Right cardiac atrium (tissue), 1 donor: ENCODE measurements around the genes MCFD2 and MSH2.

DNA sequence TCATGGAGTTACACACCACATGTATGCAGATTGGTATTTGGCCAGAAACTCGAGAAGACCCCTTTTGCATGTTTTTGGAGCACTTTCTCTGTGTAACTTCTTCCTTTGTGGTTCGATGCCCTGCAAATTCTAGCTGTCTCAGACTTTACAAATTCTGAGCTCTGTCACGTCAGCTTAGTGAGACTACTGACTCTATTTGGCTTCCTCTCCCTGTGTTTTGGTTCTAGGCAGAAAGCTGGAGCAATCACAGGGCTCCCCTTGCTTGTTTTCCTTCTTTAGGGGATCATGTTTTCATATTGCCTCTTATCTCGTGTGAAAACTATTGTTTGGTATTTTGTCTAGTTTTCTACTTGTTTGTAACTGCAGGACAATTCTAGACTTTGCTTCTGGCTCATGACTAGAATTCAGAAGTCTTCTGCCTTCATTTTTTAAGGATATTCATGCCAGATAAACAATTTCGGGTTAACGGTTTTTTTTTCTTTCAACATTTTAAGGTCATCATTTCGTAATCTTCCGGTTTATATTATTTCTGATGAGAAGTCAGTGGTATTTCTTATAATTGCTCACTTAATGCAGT, 18.1 kb downstream of the SOCS5 start:
- PRO-cap = no peak

- PRO-cap = no peak
Observed at GRCh38 chr2:46812101-46813322, 103.1 kb downstream of the MCFD2 start.

DNA sequence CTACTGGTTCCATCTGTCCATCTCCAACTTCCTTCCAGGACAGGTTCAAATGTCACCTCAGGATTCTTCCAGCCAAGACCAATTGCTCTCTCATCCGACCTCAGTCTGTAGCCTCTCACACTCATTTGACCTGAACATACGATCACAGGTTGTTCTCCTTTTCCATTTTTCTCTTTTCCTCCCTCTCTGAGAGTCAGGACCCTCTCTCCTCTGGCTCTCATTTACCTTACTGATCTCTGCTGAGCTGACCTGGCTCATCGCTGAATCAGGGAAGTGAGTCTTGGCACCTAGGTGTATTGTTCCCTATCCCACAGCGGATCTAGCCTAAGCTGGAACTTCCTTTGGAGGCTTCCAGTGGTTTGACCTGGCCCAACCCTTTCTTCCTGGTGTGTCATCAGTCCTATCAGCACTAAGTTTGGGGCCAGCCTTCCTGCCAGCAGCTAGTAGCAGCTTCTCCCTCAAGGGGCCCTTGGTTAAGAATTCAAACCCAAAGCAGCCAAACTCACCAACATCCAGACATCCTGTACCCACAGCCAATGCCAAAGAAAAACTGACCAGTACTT, 1.7 kb downstream of the MCFD2 start:
- PRO-cap = no peak

DNA sequence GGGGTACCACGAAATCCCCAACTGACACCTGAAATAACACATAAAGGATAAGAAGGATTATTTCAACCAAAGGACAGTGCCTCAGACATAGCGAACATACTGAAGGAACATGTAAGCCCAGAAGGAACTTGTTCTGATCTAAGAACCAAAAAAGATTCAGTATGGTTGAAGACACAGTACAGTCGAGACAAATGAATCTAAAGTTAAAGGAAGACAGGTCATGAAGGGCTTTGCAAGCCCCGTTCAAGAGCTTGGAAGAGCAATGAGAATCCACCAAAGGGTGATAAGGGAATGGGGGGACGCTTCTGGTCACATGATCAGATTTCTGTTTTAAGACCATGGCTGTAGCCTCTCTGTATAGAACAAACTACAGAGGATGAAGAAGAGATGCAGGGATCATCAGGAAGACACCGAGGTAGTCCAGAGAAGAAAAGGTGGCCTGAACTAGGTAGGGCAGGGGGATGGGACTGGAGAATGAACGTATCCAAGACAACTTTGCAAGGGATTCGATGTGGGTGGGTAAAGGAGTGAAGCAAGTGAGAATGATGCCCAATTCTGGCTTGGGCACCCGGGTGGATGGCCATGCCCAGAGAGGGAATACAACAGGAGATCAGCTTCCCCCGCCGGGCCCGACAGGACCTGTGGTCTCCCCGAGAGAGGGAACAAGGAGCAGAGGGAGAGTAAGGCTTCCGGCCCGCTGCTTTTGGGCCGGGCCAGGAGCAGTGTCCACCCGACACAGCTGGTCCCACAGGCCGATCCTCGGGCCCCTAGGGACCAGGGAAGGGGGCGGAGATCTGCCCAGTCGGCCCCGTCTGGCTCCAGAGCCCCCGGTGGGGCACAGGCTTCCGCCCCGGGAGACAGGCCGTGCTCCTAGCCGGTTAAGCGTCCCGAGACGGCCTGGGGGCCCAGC, 644 bp downstream of the MCFD2 start:
- PRO-cap = no peak

- PRO-cap = bidirectional peak, plus-strand start at chr2:46915866, minus-strand start at chr2:46915789
Observed at GRCh38 chr2:46915617-46916552, at the start of gene MCFD2. Gene MCFD2, minus strand, starts transcription at chr2:46915806.

DNA sequence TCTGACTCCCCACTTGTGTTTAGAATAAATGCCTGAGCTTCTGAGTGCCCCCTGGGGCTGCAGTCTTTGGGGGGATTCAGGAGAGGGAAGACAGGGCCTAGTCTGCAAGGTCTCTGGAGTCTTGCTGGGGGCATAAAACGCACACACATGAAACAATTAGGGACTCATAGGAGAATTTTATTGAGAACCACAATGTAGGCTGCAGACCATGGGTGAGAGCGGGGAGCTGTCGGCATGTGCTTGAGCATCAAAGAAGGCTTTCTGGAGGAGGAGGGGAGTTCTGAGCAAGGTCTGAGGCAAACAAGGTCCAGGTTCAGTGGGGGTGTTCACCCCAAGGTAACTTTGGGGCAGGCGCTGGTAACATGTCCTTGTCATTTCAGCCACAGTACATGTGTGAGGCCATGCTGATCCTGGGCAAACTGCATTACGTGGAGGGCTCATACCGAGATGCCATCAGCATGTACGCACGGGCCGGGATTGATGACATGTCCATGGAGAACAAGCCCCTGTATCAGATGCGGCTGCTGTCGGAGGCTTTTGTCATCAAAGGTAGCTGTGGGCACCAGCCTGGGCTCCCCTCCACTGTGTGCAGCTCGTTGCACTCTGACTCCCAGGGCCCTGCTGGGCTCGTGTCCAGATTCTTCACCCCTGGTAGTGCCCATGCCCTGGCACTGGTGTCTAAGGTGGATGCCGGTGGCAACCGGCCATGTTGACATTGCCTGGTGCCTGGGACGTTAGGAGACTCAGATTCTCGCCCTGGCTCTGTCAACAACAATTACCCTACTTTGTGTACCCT, 15.6 kb downstream of the TTC7A start:
- PRO-cap = no peak

DNA sequence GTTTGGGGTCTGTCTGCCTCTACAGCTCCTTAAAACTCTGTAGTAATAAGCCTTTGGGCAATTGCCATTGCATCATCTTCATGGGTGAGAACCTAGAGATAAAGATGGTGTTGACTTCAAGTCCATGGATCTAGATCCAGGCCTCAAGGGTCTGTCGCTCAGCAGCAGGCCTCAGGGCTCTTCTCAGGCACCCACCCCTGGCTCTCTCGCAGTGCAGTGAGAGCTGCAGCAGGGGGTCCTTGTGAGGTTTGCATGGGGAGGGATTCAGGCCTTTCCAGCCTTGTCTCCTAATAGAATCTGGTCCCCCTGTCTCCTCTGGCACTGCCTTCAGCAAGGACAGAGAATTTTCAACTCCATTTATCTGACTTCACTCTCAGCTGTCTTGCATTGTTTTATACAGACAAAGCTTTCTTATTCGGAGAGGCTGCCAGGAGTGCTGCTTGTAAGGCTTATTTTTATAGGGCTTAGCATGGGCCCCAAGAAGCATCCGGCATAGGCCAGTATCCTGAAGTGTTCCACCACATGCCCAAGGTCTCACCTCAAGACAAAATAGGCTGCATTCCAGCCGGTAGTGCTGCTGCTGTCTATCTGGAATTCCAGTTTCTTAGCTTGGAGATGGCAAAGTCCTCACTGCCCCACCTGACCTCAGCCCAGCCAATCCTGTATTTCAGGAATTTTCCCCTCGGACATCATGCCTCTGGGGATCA, 22.0 kb downstream of the TTC7A start:
- PRO-cap = no peak

DNA sequence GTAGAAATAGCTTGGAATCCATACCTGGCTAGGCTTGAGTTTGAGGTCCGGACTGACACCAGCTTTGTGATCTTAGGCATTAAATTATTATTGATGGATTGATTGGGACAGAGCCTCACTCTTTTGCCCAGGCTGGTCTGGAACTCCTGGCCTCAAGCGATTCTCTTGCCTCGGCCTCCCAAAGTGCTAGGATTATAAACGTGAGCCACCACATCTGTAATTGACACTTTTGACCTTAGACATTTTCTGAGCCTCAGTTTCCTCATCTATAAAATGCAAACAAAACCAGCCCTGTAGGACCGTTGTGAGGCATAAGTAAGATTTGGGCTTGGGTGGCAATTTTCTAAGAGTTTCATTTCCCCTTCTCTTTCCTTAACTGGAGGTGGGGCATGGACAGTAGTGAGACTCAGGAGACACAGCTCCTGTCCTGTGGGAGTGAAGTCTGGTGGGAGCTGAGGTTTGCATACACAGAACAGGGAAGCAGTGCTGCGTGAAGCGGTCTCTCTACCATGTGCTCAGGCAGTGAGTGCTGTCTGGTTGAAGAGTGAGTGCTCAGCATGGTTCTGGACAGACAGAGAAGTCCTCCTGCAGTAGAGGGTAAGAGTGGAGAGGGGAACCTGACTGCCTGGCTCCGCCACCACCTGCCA, 36.8 kb downstream of the TTC7A start:
- PRO-cap = no peak

GRCh38 chr2:46989884-46990545, 49.0 kb downstream of the TTC7A start:
- PRO-cap = no peak

- PRO-cap = no peak
Observed at GRCh38 chr2:47007881-47008101, 66.8 kb downstream of the TTC7A start.

DNA sequence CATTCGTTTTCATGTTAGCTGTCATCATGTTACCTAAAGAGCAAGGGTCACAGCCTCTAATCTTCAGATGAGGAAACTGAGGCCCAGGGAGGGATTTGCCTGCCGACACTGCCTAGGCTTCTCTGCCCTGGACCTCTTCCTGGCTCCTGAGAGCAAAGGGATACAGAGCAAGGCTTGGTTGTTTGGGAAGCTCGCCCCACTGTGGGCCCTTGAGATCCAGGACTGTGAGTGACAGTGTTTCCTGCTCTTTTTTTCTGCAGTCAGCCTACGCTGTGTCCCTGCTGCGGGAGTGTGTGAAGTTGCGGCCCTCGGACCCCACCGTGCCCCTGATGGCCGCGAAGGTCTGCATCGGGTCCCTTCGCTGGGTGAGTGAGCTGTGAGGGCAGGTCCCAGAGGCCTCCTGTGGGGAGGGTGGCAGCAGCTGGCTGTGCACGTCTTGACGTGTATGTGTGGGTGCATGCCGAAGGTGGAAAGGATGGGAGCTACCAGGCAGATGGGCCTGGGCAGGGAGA, 70.1 kb downstream of the TTC7A start:
- PRO-cap = no peak

- PRO-cap = no peak
Observed at GRCh38 chr2:47033314-47033945, 92.4 kb downstream of the TTC7A start.

- PRO-cap = no peak
Observed at GRCh38 chr2:47045708-47046276, 104.8 kb downstream of the TTC7A start.

GRCh38 chr2:47066195-47066328, 89.0 kb downstream of the STPG4 start:
- PRO-cap = no peak

GRCh38 chr2:47079697-47080210, 75.4 kb downstream of the STPG4 start:
- PRO-cap = no peak

GRCh38 chr2:47080211-47080584, 74.9 kb downstream of the STPG4 start:
- PRO-cap = no peak

DNA sequence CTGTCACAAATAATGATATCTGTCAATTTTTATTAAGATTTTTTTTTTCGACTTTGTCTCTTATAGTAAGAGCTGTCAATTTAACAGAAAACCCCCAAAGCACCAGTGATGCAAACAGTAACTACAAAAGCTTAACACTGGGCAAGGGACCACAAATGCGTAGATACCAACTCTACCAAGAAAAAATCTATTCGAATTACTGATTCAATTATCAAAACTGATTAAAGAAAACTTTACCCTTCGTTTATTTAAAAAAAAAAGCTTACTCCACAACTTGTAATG, 1.9 kb downstream of the CALM2 start:
- PRO-cap = no peak

- PRO-cap = no peak
Observed at GRCh38 chr2:47274311-47274790, 94.8 kb upstream of the EPCAM start.

GRCh38 chr2:47359901-47360774, 9.0 kb upstream of the EPCAM start:
- PRO-cap = no peak

DNA sequence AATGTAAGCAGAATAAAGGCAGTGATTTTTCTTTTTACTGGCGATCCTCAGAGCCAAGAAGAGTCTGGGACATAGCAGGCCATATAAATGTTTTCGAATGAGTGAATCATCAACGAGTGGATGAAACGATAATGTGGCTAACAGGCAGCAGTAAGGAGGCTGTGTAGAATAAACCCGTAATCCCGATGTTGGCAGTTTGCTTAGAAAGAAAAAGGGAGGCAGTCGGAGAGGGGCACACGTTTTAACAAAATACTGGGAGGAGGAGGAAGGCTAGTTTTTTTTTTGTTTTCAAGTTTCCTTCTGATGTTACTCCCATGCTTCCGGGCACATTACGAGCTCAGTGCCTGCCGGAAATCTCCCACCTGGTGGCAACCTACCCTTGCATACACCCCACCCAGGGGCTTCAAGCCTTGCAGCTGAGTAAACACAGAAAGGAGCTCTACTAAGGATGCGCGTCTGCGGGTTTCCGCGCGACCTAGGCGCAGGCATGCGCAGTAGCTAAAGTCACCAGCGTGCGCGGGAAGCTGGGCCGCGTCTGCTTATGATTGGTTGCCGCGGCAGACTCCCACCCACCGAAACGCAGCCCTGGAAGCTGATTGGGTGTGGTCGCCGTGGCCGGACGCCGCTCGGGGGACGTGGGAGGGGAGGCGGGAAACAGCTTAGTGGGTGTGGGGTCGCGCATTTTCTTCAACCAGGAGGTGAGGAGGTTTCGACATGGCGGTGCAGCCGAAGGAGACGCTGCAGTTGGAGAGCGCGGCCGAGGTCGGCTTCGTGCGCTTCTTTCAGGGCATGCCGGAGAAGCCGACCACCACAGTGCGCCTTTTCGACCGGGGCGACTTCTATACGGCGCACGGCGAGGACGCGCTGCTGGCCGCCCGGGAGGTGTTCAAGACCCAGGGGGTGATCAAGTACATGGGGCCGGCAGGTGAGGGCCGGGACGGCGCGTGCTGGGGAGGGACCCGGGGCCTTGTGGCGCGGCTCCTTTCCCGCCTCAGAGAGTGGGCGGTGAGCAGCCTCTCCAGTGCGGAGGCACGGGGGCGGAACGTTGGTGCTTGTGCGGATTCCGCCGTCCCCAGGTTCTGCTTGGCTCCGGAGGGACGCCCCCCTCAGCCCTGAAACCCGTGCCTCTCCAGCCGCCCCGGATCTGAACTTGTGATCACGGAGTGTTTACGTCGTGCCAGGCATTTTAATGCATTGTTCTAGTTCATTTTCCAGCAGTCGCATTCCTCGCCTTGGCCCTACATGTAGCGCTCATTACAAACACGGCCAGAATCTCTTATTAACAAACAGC, at the start of gene MSH2:
Gene MSH2 (plus strand): TSS at position 679 of the 1,291 bp plus-strand sequence.
- PRO-cap = bidirectional peak, plus-strand start at position 690 of the sequence, minus-strand start at position 496 of the sequence